ENCODE measurements around a stretch of chr7.

DNA sequence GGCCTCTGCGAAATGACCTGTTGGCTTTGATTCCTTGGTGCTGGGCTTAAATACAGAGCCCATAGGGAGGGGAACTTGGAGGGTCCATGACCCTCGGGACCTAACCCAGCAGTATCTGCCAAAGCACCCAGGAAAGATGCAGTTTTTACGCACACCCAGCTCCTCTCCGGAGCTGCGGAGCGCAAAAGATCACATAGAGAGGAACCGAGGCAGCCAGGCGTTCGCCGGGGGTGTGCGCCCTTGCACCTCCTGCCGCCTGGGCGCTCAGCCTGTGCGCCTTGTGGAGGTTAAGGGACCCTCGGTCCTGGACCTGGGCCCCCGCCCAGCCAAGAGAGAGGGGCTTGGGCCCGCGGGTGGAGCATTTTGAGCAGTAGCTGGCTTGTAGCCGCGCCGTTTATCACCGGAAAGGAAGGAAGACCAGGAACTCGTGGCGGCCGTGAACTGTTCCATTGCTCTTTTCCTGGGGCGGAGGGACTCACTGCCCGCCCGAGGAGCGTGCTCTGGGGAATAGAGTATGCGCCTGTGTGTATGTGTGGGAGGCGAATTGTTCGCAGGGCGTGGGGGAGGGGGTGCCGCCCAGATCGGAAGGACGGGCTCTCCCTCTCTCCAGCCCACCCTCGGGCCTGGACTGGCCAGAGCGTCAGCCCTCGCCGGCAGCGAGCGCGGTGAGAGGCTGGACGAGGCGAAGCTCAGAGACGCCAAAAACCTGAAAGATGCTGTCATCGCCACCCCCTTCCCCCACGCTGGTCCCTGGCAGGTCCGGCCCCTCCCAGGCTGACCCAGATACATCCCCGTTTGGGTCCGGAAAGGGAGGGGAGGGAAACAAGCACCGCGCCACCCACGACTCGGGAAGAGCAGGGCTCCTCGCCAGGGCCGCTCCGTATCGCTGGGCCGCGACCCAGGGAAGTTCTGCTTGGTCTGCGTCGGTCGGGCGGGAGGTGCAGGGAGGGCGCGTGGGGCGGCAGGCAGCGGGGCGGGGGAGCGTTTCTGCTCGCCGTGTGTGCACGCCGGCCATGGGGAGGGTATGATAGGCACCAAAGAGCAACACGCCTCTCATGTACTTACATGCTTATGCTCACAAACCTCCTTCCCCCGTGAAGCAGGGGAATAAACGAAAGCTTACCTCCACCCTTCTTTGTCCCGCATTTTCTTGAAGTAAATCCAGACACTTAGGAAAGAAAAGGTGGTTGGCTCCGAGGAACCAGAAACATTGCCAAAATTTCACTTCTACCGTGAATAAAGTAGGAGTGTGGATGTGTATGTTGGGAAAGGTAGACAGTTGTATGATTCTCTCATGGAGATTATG, 1.3 kb upstream of the WNT2 start:
- PRO-cap, result no peak

DNA sequence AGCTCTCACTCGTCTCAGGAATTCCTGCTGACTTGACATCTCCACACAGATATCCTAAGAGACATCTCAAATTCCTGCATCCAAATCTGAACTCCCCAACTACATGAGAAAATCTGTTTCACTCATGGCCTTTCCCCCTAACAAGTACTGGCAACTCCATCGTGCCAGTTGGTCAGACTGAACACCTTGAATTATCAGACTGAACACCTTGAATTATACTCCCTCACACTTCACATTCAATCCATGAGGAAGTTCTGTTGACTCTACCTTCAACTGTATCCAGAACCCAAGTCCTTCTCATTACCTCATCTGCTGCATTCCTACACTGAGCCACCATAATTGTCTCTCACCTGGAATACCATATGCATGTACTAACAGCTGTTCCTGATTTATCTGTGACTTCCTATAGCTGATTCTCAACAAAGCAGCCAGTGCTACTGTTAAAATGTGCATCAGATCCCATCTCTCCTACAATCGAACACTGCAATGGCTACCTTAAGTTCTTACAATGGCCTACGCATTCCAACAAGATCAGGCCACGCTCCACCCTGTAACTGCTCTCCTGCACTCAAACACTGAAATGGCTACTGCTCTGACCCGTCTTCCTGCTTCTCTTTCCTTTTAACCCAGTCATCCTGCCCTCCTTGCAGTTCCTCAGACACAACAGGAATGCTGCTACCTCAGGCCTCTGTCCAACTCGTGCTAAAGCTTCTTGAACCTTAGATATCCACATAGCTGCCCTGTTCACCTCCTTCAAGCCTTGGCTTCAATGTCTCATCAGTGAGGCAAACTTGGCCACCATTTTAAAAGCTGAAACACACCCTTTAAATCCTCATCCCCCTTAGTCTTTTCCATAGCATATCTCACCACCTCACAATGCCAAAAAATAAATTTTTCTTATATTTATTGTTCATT, 110.7 kb downstream of the CTTNBP2 start:
- PRO-cap, result no peak

DNA sequence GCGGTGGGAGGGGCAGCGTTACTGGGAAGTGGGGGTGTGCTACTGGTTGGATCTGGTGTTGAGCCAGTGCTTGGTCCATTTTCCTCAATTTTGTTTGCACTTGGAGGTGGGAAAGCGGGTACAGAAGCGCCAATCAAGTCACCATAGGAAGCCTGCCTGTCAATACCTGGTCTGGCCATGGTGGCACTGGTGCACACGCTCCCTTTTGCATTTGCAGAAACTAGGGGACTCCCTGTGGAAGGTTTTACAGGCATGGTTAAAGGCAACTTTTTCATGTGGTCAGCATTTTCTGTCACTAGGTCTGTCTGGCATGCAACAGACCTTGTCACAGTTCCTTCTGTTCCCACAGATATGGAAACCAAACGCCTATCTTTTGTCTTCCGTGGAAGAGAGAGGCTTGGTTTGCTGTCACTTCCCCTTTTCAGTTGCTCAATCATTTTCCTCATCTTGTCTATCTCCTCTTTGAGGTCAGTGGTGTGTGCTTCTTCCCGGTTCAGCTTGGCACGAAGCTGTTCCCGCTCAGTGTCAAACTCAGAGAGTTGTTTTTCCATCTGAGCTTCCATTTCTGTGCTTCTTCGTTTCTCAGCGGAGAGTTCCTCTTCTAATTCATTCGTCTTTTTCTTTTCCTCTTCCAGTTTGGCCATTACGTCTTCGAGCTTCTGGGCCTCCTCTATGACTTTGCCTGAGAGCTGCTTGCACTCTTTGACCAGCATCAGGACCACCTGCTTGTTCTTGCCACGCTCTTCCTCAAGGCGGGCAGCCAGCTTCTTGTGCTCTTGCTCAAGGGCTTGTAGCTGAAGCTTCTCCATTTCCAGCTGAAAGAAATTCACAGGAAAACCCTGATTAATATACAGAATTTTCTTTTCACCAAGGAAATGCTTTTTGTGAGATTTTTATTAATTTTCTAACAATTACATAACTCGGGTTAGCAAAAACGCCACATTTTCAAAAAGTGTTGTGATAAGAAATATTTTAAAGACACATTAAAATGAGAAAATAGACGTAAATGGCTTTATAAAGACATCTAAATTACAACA, 81.0 kb downstream of the CTTNBP2 start:
- PRO-cap, result no peak

DNA sequence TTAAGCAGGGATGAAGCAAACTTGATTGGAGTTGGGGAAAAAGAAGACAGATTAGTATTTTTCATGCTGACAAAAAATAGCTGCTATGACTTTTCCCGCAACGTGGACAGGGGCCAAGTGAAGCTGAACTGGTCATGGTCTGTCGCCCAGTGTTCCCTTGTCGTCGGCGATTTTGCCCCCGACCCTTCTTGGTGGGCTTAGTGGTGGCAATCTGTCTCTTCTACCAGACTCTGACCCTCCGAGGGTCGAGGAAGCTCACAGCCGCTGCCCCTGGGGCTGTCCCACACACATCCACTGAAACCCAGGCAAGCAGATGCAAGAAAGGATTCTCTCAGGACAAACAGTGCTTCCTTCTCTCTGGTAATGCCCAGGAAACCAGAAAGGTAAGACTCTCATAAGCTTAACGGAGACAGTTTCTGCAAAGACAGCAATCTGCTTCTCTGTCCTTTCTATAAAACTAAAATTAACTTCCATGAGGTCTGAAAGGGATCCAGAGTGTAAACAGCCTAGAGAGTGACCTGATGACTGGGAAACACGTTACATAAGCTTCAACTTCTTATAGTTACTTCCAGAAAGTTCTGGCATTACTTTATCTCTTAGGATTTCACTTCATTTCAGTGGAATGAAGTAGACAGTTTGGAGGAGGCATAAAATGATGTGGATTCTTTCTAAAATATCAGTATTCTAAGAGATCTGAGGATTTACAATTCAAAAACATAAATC, 1.1 kb downstream of the CPED1 start:
- PRO-cap, result no peak

DNA sequence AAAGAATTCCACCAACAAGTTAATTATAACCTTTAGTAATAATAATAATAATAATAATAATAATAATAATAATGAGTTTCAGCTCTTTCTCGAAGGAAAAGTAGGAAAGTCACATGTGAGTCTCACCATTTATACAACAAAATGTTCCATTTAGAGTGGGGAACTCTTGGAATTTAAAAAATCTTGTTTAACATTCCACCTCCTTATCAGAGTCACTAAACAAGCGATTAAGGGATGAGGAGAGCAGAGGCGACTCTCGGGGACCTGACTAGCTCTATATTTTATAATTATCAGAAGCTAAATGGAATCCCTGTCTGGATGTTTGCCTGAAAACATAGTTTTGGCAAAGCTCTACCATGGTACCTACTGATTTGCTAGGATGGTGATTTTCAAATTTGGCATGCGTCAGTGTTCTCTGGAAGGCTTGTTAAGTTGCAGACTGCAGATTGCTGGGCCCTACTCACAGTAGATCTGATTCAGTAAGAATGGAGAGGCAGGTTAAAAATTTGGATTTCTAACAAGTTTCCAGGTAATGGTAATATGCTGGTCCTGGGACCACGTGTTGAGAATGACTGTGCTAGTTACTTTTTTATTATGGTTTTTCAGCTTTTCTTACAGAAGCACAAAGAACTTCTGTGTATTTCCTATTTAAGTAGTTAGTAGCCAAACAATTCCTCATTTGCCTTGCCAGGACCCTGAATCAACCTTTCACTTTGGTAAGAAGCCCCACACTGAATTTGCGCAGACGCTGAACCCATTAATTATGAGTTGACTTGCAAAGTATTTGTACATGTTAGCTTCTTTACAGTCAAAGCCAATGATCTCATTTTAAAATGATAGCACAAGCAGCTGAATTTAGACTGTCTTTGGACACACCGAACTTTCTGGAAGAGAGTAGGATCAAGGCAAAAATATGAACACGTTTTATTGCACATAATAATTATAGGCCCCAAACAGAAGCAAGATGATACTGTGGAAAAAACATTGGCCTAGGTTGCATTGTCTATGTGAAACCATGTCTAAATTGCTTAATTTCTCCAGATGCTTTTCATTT, 39.5 kb downstream of the CPED1 start:
- PRO-cap, result no peak

DNA sequence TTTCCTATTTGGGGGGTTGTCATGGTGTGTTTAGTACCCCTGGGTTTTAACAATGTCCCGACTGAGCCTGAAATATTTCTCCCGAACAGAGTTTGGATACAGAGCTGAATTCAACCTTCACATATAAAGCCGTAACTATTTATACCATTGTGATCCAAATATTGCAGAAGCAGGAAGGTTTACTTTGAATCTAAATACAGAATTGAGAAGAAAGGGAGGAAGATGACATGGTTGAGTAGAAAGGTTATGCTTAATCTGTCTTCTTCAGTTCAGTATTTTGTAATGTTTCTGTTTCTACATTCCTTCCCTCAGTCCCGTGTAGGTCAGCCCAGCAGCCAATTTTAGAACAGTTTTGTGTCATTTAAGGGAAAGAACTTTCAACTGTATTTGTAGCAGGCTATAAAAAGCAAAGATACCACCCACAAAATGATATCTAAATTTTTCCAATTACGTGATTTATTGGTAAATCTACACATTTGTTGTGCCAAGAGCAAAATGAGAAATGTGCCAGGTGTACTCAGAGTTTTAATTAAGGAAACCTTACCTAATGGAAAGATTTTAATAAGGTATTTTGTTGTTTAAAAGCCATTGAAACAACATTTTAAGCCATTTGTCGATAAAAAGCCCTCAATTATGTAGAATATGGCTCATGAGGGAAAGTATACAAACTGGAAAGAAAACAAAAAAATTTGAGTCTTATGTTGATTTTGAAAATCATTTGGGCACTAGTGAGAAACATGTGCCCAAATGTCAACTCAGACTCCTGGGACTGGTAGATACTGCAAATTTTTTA, 97.5 kb downstream of the CPED1 start:
- PRO-cap, result no peak

DNA sequence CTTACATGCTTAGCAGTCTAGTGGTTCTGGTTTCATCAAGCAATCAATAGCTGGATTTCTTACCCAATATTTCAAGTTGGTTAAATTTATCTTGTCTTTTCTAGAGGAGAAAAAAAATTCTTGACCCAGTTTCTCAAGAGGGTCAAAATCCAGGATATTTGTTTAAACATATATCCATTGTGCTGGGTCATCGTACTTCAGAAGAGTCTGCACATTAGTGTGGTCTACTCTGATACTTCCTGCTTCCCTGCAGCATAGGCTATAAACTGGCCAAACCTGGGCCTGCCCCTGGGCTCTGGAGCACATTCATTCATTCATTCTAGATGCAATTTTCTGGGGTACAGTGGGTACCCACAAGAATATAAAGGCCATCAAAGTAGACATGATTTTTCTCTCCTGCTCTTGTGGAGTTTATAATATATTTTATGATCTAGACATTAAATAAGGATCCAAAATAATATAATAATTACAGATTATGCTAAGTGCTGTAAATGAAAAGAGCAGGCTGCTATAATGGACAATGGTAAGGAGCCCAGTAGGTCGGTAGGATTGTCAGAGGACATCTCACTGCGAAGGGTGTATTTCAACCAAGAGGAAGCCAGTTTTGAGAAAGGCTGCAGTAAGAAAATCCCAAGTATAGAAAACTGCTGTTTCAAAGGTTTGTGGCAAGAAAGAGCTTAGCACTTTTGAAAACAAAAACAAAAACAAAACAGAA, 141.9 kb upstream of the WNT16 start:
- PRO-cap, result no peak

- PRO-cap, result no peak
Measured at GRCh38 chr7:121620796-121621345, 224.8 kb upstream of the FAM3C start.

GRCh38 chr7:121873336-121874435, 725 bp downstream of the PTPRZ1 start:
- PRO-cap, result bidirectional peak, plus-strand start at chr7:121873619, minus-strand start at chr7:121873644

- PRO-cap, result no peak
Measured at GRCh38 chr7:122913617-122914114, 27.4 kb upstream of the CADPS2 start.

DNA sequence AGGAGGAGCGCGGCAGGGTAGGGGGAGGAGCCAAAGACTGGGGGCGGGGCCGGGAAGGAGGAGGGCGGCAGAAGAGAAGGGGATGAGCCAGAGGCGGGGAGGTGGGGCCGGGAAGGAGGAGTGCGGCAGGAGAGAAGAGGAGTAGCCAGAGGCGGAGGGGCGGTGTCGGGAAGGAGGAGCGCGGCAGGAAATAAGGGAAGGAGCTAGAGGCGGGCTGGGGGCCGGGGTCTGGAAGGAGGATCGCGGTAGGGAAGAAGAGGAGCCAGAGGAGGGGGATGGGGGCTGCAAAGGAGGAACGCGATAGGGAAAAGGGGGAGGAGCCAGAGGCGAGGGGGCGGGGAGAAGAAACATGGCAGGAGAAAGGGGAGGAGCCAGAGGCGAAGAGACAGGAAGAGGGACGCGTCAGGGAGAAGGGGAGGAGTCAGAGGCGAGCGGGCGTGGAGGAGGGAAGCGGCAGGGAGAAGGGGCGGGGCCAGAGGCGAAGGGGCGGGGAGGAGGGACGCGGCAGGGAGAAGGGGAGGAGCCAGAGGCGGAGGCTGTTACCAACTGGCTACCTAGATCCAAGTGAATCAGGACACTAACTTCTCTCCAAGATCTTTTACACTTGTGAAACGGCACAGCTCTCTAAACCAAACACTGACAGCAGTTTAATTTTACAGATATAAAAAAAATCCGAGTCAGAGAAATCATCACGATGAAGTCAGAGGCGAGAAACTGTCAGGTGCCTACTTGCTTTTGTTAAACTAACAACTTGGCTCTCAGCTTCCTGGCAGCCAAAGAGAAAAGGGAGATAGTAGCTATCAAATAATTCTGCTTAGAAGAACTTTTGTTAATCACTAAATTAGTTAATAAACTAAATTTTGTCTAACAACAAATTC, 549 bp upstream of the IQUB start:
- PRO-cap, result bidirectional peak, plus-strand start at position 90 of the sequence, minus-strand start outside the sequence

DNA sequence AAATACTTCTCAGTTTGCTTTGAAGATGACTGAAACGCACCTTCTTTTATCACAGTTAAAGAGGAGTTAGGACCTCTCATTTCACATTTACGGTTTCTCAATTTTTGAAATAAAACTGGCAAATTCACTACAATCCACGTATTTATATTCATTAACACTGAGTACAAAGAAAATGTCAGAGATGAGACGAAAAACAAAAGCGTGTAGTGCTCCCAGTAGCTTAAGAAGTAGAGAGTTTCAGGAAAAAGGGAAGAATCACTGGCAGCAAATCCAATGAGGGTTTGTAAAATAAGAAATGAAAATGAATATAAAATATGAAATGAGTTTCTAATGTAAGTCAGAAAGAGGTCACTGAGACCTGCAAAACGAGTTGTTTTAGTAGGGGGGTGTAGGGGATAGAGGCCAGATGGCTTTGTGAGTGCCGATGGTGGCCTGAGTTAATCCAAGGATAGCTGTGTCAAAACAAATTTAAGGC, 906 bp upstream of the ASB15 start:
- PRO-cap, result no peak

DNA sequence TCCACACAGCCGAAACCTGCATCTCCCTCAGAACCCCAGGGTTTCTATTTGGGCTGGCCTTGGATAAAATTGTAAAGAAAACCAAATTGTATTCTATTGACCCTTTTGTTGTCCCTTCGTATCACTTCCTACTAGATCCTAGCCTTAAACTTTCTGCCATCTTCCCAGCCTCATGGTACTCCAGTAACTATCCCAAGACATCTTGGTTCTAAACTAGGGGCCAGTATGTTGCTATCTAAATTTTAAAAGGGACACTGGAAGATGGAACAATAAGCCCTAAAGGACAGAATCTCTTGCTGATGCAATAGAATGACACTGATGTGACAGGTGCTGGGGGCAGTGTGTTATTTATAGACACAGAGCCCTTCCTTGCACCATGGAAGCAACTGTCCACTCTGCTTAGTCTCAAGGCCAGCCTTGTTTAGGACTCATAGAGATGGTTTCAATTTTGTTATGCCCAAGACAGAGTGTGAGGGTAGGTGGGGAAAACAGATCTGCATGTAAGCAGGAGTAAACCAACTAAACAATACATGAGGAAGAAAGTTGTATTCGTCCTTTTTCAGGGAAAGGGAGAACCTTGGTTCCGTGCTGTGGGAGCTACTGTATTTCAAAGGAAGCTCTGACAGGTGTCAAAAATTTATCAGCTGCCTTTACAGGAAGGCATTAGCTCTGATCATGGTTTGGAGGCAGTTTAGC, 7.7 kb downstream of the ASB15 start:
- PRO-cap, result no peak

- PRO-cap, result no peak
Measured at GRCh38 chr7:123656479-123656780, 764 bp downstream of the LMOD2 start.

GRCh38 chr7:123671468-123672160, 15.9 kb downstream of the LMOD2 start:
- PRO-cap, result no peak

- PRO-cap, result no peak
Measured at GRCh38 chr7:124032303-124032747, 542 bp downstream of the TMEM229A start.

GRCh38 chr7:125034062-125034398, 104.4 kb upstream of the POT1 start:
- PRO-cap, result no peak

DNA sequence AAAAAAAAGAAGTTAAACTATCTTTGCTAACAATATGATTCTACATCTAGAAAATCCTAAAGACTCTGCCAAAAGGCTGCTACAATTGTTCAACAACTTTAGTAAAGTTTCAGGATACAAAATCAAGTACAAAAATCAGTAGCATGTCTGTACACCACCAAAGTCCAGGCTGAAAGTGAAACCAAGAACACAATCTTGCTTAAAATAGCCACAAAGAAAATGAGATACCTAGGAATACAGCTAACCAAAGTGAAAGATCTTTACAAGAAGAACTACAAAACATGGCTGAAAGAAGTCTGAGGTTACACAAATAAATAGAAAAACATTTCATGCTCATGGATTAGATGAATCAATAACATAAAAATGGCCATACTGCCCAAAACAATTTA, 882.4 kb downstream of the GRM8 start:
- PRO-cap, result no peak

- PRO-cap, result no peak
Measured at GRCh38 chr7:127380023-127380573, 12.4 kb downstream of the ZNF800 start.

- PRO-cap, result no peak
Measured at GRCh38 chr7:127584176-127585182, 917 bp downstream of the GCC1 start.